ENCODE measurements around a stretch of chr19.

DNA sequence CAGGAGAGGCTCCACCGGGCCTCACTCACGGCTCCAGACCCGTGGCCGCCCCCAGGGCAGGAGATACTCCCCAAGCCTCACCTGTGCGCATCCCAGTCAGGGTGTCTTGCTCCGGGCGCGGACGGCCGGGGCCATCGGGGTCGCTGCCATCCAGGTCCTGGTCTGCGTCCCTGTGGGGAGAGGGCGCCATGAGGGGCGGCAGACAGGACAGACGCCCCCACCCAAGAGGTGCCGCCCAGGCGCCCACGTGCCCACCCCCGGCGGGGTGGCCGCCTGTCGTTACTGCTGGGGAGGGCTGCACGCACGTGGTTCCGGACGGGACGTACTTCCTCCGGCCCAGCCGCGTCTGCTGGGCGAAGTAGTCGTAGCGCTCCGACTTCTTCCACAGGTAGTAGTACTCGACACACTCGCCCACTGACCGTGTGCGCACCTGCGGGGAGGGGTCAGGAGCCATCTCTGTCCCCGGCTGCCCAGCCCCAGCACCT lies 17.3 kb upstream of the PLPP2 start:
- PRO-cap: no peak

GRCh38 chr19:310566-311303 lies 19.5 kb upstream of the PLPP2 start:
- PRO-cap: no peak

DNA sequence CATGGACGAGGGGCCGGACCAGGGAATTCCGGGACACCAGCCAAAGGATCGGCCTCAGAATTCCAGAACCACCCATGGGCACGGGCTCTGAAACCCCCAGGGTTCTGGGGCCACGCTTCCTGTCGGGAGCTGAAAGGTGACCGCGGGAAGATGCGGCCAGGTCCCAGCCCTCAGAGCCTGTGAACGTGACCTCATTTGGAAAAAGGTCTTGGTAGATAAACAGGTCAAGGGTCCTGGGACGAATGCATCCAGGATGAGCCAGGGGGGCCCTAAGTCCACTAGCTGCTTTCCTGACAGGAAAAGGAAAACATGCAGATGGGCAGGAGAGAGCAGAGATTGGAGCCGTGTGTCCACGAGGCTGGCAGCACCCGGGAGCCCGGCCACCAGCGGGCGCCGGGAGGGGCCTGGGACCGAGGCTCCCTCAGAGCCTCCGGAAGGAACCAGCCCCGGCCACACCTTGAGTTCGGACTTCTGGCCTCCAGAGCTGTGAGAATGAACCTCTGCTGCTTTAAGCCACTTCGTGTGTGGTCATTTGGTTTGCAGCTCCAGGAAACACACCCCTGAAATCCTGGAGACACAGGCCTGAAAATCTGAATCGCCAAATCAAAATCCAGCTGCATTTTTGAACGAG lies 10.3 kb upstream of the C2CD4C start:
- PRO-cap: no peak

GRCh38 chr19:549337-549686 lies 5.5 kb downstream of the GZMM start:
- PRO-cap: no peak

- PRO-cap: no peak
Measured at GRCh38 chr19:551035-551684, 7.3 kb downstream of the GZMM start.

DNA sequence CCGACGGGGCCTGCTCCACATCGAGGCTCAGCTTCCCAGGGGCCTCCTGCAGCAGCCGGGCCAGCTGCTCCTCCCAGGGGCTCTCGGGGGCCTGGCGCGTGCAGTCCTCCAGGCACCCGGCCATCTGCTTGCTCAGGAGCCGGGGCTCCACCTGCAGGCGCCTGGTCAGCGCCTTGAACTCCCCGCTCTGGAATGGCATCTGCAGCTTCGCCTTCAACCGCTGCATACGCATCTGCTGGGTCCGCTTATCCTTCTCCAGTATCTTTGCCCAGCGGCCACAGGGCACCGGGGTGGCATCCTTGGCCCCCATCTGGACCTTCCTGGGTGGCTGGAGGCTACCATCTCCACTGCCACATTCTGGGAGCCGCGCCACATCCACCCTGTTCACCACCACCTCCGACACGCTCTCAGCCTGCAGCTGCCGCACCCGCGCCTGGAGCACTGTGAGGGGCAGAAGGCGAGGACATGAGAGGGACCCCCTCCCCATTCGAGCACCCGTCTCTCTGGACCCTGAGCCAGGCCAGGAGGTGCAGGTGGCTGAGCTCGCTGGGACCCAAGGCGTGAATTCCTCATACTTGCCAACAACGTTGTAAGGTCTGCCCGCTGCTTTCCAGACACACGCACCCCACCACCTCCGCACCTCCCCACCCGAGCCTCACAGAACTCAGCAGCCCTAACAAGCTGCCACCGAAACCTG lies 3.5 kb downstream of the POLRMT start:
- PRO-cap: no peak

DNA sequence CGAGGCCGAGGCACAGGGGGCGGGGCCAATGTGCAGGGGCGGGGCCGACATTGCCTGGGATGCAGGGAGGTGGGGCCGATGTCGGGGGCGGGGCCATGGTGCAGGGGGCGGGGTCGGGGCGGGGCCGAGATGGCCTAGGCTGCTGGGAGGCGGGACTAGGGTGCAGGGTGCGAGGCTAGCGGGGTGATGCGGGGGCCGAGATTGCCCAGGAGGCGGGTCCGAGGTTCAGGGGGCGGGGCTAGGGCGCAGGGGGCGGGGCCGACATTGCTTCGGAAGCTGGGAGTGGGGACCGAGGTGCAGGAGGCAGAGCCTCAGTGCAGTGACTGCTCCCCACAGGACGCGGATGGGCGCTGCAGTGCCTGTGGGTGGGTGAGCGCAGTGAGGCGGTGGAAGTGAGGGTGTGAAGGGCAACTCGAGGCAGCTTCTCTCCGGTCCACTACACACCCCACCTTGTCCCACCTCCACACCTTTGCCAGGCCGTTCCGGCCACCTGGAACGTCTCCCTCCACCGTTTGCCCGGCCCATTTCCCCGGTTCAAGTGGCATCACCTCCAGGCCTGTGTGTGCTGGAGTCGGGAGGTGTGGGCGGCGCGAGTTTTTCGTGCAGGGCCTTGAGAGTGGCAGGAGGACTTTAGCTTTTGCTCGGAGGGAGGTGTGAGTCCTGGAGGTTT lies 4.6 kb upstream of the PALM start:
- PRO-cap: no peak

GRCh38 chr19:743154-743848 lies 7.6 kb upstream of the MISP start:
- PRO-cap: no peak

GRCh38 chr19:755005-755599 lies 4.2 kb downstream of the MISP start:
- PRO-cap: no peak

- PRO-cap: no peak
Measured at GRCh38 chr19:804491-804775, 7.2 kb downstream of the PTBP1 start.

- PRO-cap: no peak
Measured at GRCh38 chr19:810901-811815, 10.6 kb downstream of the PLPPR3 start.

GRCh38 chr19:823450-824179 lies 1.9 kb upstream of the PLPPR3 start:
- PRO-cap: no peak

- PRO-cap: no peak
Measured at GRCh38 chr19:875094-875797, 15.8 kb downstream of the CFD start.

DNA sequence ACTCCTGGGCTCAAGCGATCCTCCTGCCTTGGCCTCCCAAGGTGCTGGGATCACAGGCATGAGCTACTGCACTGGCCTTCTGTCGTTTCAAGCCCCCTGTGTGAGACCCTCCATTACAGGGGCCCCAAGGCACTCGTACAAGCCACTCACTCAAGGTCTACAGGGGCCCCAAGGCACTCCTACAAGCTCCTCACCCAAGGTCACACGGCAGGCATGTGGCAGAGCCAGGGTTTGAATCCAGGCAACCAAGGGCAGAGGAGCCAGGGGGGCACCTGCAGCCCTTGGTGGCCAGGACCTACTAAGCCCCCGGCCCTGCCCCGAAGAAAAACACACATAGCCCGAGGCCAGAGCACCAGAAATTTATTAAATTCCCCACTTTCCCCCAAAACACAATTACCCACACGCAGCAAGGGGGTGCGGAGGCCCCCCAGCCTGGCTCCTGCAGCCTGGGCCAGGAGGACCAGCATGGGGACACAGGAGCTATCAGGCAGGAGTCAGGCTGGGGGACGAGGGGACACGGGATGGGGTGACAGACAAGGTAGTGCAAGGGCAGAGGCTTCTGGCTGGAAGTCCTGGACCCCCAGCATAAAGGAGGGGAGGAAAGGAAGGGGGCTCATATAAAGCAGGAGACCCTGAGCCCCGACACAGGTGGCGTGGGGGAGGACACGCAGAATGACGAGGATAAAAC lies 3.3 kb upstream of the MED16 start:
- PRO-cap: no peak

GRCh38 chr19:926396-927565 lies 946 bp downstream of the ARID3A start:
- PRO-cap: unidirectional peak, minus-strand start at chr19:927095

DNA sequence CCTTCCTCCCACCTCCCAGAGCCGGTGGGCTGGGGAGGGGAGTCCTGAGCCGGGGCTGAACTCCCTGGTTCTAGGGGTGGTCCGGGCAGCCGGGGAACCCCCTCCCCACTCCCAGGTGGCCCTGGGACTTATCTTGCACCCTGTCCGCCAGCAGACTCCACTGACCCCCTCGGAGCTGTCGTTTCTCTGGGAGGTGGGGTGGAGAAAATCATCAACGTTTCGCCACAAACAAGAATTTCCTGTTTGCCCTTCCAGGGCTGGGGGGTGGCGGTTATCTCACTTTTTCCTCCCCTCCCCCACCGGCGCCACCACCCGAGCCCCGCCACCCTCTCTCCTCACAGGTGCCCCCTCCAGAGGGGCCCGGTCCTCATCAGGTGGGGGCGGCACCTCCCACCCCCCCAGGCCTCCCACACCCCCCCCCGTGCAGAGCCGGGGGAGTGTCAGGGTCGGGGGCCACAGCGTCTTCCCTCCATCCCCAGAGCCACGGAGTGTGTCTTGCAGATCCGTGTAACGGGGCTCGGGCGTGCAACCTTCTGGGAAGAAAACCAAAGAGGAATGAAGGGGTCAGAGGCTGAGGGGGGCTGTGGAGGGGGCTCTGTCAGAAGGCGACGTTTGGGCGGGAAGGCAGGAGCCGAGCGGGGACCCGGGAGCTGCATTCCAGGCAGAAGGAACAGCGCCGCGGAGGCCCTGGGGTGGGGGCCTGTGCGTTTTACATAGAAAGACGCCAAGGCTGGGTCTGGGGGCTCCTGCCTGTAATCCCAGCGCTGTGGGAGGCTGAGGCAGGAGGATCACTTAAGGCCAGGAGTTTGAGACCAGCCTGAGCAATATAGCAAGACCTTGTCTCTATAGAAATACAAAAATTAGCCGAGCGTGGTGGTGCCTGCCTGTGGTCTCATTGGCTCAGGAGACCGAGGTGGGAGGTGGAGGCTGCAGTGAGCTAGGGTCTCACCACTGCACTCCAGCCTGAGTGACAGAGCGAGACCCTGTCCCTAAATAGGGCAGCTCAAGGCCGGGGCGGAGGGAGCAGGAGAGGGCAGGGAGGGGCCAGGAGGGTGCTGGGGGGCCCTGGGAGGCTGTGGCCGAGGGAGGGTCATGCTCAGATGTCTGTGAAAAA lies 27.6 kb downstream of the ARID3A start:
- PRO-cap: no peak

DNA sequence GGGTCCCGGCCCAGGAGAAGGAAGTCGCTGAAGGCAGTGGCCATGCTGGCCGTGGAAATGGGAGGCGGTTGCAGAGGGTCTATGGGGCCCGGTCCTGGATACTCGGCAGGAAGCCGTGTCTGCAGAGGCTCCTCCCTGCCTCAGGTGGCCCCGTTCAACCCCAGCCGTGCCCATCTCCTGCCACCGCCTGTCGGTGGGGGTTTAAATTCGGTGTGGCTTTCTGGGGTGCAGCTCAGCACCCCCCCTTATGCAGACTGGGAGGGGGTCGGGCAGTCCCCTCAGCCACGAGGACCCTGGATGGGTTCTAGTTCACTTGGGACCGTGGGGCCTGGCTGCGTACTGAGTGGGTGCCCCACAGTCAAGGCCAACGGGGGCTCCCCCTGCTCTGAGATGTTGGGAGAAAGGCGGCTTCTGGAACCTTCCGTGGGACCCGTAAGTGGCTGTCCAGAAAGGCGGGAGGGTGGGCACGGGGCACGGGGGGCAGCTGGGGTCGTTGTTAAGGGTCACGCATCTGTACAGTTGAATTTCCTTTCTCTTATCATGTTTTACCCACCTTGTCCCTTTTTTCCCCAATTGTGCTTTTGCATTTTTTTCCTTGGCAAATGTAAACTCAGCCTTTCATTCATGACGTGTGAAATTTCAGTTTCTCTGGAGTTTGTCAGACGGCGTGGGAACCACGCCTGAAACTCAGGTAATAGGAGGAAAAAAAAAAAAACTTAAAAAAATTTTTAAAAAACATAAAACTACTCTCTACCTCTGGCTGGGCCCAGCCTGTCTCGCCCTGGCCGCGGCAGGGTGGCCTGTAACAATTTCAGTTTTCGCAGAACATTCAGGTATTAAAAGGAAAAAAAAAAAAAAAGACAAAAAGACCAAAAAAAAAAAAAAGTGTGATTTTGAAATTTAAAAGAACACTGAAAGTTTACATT lies 9.0 kb upstream of the WDR18 start:
- PRO-cap: no peak

- PRO-cap: no peak
Measured at GRCh38 chr19:1075463-1075927, 8.5 kb downstream of the ARHGAP45 start.

- PRO-cap: no peak
Measured at GRCh38 chr19:1086375-1087246, 8.6 kb downstream of the POLR2E start.

DNA sequence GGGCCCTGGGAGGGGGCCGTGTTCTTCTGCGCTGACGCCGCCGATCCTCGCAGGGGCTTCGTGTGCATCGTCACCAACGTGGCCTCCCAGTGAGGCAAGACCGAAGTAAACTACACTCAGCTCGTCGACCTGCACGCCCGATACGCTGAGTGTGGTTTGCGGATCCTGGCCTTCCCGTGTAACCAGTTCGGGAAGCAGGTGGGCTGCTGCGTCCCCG lies 1.4 kb downstream of the GPX4 start:
- PRO-cap: no peak

All from pulmonary artery (tissue), 1 donor.